ENCODE measurements around a stretch of chr20.

GRCh38 chr20:59179105-59179682 lies 15.6 kb downstream of the ZNF831 start:
- RRBS, result no CpG with 5 or more reads among the region's 13 CpGs

GRCh38 chr20:59308659-59309290 lies 8.4 kb downstream of the EDN3 start:
- RRBS, result no CpG with 5 or more reads among the region's 9 CpGs

DNA sequence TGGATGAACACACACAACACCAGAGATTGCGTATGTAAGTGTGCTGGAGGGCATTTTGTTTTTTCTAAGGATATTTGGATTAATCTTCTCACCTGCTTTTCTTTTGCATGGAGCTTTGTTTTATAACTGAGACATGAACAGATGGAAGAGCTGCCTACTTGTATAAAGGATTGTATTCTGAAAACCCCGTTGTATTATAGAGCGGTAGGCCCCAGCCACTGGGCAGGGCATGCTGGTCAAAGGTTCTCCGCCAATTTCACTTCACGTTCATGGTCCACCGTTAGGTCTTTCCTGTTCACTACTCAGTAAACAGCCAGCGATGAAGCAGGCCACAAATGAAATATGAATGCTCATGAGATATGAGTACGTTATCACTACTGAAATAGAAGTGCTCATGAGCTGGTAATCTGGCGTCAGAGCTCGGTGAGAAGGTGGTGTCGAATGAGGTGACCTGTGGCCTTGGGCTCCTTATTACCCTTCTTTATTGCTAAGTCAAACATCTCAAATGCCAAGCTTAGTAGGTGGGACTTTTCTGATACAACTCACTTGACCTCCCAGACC lies 16.5 kb downstream of the EDN3 start:
- RRBS, result no CpG with 5 or more reads among the region's 11 CpGs

- RRBS, result 95% methylated on average over 3 of the region's 34 CpGs
Measured at GRCh38 chr20:59469566-59470292, 134.6 kb upstream of the PHACTR3 start.

GRCh38 chr20:59571632-59572489 lies 32.5 kb upstream of the PHACTR3 start:
- RRBS, result no CpG with 5 or more reads among the region's 30 CpGs

GRCh38 chr20:59826502-59827478 lies 106.6 kb downstream of the SYCP2 start:
- RRBS, result 72% methylated on average over 2 of the region's 13 CpGs

GRCh38 chr20:59945201-59945786 lies 5.1 kb downstream of the FAM217B start:
- RRBS, result no CpG with 5 or more reads among the region's 3 CpGs

- RRBS, result 32% methylated on average over 5 of the region's 17 CpGs
Measured at GRCh38 chr20:59993753-59994448, 35.7 kb downstream of the CDH26 start.

DNA sequence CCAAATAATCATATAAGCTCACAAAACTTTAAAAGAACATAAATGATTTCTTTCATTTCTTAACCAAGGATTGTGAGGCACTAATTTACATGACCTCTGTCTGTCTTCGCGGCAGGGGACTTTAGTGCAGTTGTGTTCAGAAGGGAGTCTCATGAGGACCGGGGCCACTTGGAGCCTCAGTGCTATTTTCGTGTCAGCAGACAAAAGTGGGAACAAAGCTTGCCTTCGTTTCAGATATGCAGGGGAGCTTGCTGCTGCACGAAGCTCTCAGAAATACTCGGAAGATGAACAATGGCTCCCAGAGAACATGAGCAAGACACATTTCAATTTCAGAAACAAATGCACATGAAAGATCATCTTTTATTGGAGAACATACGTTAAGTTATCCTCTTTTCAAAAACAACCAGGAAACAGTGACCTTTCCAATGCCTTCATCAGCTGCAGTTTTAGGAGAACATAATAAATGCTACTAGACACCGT lies 497.1 kb downstream of the CDH26 start:
- RRBS, result no CpG with 5 or more reads among the region's 9 CpGs

DNA sequence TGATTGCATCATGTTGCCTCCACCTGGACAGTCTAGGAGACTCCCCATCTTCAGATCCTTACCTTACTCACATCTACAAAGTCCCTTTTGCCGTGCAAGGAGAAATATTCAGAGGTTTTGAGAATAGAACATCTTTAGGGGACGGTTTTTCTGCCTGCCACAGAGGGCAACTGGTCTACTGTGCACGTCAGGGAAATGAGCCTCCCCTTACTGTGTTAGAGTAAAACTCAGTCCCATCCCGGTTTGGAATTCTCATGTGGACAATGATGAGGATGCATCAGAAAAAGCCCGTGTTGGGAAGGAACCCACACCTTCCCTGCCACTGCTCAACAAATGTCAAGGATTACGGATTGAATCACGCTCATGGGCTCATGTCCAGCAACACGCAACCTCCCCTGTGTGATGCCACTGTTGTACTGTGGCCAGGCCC lies 459.7 kb upstream of the CDH4 start:
- RRBS, result no CpG with 5 or more reads among the region's 8 CpGs

DNA sequence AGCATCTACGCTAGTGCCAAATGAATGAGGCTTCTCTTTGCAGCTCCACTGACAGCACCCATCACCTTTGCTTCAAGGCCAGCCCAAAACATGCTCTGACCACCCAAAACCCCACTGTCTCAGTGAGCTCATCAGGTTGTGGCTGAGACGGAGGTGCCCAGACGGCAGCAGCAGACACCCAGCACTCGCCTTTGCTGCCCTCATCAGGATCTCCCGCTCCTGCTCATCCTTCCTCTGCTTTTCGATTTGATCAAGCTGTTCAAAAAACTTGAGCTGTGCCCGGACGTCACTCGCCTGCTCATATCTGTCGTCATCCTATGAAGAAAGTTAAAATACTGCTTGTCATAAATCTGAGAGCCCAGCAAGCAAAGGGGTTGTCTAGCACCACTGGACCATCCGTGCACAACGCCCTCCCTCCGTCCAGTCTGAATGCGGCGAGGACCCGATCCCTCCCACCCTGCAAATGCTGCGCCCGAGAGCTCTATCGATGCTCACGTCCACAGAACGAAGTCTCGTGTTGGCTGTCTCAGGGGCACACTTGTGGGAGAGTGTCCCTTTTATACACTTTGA lies 66.8 kb downstream of the TAF4 start:
- RRBS, result no CpG with 5 or more reads among the region's 22 CpGs

DNA sequence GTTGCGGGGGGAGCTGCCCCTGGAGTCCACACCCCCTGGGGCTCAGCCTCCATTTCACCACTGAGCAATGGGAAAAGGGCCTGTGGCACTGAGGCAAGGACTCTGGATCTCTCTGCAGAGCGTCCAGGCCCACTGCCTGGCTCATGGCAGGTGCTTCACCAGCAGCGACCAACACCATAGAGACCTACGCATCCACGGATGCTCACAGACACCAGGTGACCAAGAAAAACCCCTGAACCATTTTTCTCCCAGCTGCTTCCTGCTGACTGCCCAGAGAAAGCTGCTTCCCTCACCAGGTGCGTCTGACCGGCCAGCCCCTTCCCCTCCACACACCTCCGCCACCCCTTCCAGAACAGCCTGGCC lies 54.0 kb downstream of the TAF4 start:
- RRBS, result no CpG with 5 or more reads among the region's 8 CpGs

- RRBS, result no CpG with 5 or more reads among the region's 7 CpGs
Measured at GRCh38 chr20:62129675-62130063, 7.4 kb downstream of the LSM14B start.

- RRBS, result 98% methylated on average over 3 of the region's 21 CpGs
Measured at GRCh38 chr20:62134076-62135196, 8.8 kb downstream of the PSMA7 start.

GRCh38 chr20:62193360-62193809 lies 10.6 kb downstream of the MTG2 start:
- RRBS, result 99% methylated on average over 6 of the region's 15 CpGs

GRCh38 chr20:62357044-62357619 lies 10.0 kb downstream of the LAMA5 start:
- RRBS, result 53% methylated on average over 14 of the region's 23 CpGs

DNA sequence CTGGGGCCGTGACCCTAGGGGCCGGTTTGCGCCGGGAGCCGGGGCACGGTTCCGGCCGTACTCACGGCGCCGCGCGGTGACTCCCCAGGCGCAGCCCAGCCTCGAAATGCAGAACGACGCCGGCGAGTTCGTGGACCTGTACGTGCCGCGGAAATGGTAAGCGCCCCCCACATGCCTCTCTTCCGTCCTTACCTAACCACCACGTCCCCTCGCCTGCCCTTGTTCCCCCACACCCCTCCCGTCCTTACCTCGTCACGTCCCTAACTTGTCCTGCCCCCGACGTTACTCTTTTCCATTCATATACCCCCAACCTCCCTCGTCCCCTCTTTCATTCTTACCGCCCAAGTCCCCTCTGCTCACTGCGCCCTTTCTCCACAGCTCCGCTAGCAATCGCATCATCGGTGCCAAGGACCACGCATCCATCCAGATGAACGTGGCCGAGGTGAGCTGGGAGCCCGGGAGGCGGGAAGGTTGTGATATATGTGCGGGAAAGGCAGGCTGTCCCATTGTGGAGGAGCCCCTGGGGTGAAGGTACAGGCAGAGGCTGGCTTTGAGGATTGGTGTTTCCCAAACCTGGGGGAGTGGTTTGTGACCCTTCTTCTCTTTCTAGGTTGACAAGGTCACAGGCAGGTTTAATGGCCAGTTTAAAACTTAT lies 457 bp downstream of the RPS21 start:
- RRBS, result 2% methylated on average over 12 of the region's 44 CpGs

DNA sequence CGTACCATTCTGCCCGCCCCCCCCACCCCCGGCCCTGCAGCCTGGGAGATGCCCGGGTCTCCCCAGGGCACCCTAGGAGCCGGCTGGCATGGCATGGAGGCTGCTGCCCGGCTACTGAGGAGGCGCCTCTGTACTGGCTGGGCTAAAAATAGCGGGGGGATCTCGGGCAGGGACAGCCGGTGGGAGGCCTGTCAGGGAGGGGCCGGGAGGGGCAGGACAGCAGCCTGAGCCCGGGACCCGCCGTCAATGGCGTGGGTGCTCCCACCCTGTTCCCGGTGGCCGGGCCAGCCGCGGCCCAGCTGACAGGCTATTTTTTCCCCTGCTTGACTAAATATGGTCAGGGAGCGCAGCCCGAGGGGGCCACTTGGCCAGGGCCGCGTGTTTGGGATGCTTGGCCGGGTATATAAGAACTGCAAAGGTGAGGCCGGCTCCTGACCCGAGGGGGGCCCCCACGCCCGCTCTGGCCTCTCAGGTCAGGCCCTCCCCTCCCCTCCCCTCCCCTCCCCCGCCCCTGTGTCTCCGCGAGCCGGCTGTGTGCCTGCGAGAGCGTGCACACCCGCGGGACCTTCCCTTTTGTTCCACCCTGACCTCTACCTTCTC lies 74.3 kb upstream of the GATA5 start:
- RRBS, result 22% methylated on average over 14 of the region's 36 CpGs

GRCh38 chr20:62554245-62555216 lies 78.7 kb upstream of the GATA5 start:
- RRBS, result 85% methylated on average over 2 of the region's 47 CpGs

GRCh38 chr20:62558420-62559191 lies 82.8 kb upstream of the GATA5 start:
- RRBS, result 57% methylated on average over 5 of the region's 24 CpGs

All from GM19240 (cell line).